Measurements from ENCODE around the gene RPP40.

DNA sequence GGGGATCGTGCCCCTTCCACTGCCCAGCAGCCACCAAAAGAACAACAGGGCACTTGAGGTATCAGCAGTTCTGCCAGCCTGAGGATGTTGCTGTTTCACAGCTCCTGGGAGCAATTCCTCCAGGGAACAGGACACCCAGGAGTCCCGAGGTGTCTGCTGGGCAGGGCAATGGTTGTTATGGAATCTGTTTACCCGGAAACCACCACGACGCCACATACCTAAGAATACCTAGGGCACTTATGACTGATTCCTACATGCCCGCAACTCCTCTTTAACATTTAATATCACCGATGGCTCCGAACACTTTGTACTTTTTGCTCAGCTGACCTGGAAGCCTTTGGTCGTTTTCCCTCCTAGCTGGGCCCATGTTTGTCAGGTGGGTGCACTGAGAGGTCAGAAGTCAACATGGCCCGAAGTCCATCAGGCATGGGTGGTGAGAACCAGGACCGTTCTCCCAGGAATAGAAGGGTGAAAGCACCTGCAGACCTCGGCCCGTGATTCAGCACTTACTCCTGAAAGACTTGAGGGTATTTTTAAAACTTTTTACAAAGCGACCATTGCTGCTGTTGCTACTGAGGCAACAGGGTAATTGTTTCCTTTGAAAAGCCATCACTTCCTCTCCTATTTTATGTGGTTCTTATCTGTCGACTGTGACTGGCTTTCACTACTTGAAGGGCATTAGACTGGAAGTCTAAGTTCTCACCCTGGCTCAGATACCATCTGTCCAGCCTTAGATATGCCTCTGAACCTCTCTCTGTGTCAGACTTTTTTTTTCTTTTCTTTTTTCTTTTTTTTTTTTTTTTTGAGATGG lies 78.8 kb downstream of the SLC22A23 start:
- PRO-cap, result bidirectional peak, plus-strand start at position 310 of the sequence, minus-strand start at position 117 of the sequence

DNA sequence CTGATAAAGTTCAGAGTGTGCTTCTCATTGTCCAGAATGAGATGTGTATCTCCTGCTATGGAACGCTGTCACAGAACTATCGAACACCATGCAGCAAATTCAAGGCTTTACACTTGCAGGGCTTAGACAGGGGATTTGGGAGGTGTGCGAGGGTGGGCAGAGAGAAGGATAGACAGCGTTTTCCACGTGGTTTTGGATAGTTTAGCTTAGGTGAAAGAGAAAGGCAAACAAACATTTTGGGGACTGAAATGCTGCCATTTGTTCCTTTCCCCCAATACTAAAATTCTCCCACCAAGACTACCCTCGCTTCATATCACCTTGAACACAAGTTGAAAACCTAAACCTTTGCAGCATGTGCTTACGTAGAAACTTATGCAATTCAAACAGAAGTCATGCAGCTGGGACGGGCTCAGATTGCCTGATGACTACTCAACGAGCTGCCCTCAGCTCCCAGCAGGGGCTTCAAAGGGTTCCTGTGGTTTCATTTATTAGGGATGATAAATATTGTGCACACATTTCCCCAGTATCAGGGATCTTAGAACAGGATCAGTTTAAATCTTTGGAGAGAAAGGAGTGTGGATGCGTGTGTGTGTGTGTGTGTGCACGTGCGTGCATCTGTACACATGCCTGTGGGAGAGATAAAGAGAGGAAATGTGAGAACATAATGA lies 77.3 kb downstream of the SLC22A23 start:
- PRO-cap, result no peak

- PRO-cap, result no peak
Measured at GRCh38 chr6:3386156-3387196, 70.4 kb downstream of the SLC22A23 start.

- PRO-cap, result no peak
Measured at GRCh38 chr6:3455457-3456482, 1.1 kb downstream of the SLC22A23 start.

GRCh38 chr6:3790455-3790694 lies 38.9 kb upstream of the PXDC1 start:
- PRO-cap, result no peak

DNA sequence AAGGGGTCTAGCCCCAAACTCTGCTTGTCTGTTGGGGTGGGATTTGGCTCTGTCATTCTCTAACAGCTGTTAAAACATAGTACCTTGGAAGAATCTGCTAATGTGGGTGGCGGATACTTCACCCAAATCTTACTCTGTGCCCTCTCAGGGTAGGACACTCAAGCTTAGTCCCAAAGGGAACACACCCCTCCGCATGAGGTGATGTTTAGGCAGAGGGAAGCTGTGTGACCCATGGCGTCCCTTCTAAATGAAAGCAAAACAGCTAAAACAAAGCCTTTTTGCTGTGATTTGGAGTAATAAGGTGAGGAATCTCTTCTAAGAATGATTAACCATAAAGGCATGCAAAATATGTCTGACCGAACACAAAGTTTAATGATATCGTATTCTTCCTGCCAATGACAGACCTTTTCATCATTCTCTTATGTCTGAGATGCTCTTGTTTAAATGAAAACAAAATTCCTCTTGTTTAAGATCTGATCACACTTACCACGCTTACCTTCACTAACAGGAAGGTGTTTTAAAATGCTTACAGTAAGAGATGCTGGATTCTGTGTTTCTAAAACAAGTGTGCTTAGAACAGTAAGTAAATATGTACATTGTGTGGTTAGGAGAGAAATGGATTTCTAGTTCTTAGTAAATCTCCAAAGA lies 46.1 kb upstream of the PXDC1 start:
- PRO-cap, result no peak

DNA sequence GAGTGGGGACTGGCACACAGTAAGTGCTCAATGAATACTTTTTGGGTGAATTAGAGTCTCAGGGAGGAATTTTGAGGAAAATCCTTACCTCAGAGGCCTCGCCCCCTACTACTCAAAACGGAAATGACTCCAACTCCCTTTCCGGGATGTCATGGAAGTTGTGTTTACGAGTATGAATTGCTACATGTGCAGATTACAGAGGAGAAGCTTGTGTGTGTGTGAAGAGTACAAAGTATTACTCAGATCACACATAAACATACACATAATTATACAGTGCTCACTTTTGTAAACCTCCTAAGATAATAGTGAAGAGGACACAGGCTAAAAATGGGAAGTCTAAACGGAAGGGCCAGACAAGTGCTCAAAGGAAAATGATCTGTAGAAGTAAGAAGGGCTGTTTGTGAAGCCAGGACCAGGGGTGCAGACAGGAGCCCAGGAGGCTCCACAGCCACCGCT lies 43.4 kb upstream of the FAM50B start:
- PRO-cap, result no peak

DNA sequence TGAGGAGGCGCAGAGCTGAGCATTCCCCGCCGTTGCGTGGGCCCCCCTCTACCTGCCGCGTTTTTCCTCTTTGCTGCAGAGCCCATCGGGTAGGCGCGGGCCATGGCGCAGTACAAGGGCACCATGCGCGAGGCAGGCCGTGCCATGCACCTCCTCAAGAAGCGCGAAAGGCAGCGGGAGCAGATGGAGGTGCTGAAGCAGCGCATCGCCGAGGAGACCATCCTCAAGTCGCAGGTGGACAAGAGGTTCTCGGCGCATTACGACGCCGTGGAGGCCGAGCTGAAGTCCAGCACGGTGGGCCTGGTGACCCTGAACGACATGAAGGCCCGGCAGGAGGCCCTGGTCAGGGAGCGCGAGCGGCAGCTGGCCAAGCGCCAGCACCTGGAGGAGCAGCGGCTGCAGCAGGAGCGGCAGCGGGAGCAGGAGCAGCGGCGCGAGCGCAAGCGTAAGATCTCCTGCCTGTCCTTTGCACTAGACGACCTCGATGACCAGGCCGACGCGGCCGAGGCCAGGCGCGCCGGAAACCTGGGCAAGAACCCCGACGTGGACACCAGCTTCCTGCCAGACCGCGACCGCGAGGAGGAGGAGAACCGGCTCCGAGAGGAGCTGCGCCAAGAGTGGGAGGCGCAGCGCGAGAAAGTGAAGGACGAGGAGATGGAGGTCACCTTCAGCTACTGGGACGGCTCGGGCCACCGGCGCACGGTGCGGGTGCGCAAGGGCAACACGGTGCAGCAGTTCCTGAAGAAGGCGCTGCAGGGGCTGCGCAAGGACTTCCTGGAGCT lies 728 bp downstream of the FAM50B start:
- PRO-cap, result no peak

GRCh38 chr6:3911768-3912636 lies 62.8 kb downstream of the FAM50B start:
- PRO-cap, result no peak

- PRO-cap, result unidirectional peak, plus-strand start at chr6:4021593; bidirectional peak, plus-strand start at chr6:4021645, minus-strand start at chr6:4021665; bidirectional peak, plus-strand start at chr6:4022162, minus-strand start at chr6:4021998
Measured at GRCh38 chr6:4021537-4022851, 894 bp downstream of the PRPF4B start.

GRCh38 chr6:4316893-4317392 lies 181.6 kb upstream of the ECI2 start:
- PRO-cap, result unidirectional peak, minus-strand start at chr6:4317138

- PRO-cap, result no peak
Measured at GRCh38 chr6:4369585-4370164, 234.3 kb upstream of the ECI2 start.

GRCh38 chr6:4446954-4447432 lies 311.6 kb upstream of the ECI2 start:
- PRO-cap, result no peak

DNA sequence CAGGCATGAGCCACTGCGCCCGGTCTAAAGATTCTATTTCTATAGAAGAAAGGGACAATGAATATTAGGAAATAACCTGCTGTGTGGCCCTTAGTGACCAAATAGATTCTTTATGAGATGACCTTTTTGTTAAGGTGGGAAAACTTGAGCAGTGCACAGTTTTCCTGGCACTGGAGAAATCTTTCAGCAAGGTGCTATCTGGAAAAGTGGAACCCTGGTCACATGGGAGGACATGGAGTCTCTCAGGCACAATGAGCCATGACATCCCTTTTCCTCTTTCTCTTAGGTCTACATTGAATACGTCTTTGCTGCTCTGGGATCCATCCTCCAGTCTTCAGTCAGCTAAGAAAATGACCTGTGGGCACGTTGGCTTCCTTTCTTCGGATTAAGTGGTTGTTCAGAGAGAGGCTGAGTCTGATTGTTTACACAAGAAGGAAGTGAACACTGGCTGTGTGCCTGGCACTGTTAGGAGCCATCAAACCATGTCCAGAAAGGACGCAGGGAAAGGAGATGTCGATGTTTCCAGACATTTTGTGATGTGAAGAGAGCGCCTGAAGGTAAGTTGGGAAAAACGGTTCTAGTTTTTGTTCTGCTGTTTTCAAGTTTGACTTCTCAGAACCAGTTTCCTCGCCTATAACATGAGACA lies 310.0 kb upstream of the CDYL start:
- PRO-cap, result no peak

DNA sequence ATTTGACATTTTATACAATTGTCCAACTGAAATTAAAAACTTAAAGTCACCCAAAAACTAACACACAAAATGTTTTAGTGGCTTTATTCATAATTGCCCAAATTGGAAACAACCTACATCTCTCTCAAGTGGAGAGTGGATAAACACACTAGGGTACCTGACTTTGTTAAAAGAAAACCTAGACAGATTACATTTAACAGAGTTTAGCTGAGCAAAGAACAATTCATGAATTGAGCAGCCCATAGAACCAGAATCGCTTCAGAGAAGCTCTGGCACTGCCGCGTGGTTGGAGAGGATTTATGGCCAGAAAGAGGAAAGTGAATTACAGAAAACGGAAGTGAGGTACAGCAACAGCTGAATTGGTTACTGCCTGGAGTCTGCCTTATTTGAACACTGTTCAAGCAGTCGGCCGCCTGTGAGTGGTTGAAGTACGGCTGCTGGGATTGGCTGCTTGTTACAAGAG lies 253.9 kb upstream of the CDYL start:
- PRO-cap, result no peak

DNA sequence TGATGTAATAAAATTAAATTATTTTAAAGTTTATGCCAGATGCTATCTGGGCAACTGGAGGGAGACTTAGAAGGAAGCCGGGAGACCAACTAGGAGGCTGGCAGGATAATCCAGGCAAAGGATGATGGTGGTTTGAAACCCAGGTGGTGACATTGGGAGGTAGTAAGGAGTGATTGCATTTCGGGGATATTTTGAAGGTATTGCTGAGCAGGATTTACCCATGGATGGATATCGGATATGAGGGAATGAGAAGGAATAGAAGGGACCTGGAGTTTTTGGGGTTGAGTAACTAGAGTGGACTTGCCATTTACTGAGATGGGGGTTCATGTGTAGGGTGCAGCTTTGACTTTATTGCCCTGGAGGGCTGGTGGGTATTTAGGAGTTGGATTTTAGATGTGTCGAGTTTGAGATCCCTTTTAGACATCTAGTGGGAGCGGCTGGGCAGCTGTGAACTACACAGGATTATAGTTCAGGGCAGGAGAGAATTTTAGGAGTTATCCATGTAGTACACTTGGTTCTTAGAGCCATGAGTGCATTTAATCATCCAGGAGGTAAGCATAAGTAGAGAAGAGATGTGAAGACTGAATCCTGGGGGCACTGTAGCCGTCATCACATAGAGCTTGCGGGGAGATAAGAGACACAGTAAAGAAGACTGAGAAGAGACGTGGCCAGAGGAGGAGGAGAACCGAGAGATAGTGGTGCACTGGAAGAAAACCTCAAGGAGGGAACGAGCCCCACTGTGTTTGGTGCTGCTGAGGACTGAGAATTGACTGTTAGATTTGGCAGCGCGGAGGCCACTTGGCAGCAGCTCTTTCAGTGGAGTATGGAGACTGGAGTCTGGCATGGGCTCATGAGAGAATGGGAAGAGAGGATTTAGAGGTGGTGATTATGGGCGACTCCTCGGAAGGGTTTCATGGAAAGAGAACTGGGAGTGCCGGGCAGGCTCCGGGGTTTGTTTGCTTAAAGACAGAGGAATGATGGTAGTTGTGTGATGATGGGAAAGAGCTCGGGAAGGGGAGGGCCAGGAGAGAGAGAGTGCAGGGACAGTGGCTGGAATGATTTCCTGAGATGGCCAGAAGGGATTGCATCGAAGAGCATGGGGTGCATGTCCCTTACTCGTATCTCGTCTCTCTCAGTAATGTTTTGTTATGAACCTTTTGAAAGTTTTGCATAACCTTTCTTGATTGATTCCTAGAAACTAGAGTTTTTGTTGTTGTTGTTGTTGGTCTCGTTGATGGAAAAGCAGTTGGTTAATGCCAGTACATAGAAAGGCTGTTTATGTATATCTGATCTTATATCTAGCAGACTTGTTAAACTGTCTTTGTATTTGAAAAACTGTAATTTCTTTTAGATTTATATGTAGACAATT lies 17.9 kb downstream of the CDYL start:
- PRO-cap, result no peak

DNA sequence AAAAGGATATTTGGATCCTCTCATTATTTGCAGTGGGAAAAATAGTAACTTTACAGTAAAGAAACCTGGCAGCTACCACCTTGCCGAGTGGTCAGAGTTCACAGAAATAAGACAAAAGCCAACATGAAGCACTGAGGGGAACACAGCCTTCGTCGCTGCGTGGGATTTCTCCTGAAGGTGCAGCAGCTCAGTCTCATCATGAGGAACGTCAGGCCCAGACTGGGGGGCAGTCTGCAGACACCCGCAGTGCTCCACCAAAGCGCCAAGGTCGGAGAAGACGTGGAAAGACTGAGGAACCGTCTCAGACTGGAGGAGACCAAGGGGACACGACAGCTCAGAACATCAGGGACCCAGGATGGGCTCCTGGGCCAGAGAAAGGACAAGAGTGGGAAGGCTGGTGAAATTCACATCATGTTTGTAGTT lies 59.1 kb downstream of the RPP40 start:
- PRO-cap, result no peak

DNA sequence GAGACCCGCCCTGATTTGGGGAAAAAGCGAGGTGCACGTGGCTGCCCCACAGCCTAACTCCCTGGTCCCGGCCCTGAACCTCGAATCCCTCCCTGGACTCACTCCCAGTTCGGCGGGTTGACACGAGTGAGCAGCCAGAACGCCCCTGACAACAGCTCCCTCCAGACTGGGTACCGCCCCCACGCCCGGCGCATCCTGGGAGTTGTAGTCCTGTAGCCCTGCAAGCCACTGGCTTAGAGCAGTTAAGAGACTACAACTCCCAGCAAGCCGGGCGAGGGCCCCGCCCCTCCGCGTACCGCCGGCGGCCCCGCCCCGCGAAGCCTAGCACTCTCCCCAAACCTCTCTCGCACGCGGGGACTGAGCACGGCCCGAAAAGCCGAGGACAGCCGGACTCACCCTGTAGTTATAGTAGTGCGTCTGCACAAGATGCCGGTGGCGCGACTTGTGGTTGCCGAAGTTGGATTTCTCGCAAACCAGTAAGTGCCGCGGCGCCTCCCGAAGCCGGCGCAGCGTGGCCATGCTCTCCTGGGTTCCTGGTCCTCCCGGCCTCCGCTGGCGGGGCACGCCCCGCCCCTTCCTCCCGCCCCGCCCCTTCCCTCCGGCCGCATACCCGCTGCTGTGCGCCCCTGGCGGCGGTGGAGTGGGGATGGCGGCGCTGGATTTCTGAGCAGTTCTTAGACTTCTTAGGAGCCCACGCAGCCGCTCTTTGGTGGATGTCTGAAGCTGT lies at the start of gene RPP40:
Gene RPP40, minus strand, starts transcription at position 554 of the 727 bp plus-strand sequence.
- PRO-cap, result bidirectional peak, plus-strand start at position 336 of the sequence, minus-strand start at position 100 of the sequence; bidirectional peak, plus-strand start at position 635 of the sequence, minus-strand start at position 554 of the sequence

DNA sequence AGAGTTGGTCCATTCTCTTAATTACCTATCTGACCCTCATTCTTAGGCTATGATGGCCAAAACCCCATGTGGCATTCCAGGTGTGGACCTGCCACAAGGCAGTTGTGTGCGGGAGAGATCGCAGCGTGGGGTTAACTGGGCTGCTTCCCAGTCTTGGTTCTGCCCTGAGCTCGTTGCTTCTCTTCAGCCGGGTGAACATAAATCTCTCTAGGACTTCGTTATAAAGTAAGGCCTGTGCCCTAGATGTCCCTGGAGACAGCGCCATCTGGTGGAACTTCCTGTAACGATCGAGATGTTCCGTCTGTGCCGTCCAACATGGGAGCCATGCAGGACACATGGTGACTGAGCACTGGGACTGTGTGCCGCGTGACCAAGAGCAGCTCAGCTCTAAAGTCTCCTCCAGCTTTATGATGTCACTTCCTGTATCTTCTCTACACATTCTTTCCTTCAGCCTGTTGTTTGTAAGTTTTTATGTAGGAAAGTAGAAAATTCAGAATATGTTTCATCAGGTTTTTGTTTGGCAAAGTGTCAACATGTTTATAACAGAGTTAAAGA lies 26.8 kb upstream of the RPP40 start:
- PRO-cap, result no peak

DNA sequence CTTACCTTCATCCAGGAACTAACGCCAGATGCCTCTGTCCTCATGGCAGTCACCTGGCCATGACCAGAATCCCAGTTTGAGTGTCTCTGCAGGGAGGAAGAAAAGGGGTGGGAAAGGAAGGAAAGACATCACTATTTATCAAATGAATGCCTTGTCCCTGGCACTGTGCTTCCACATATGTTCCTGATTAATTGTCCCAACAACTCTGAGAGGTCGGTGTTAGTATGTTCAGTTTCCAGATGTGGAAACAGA lies 31.1 kb upstream of the PPP1R3G start:
- PRO-cap, result no peak